Bronchial epithelial cell (primary cell): ENCODE measurements around the genes CHPF and STK11IP.

DNA sequence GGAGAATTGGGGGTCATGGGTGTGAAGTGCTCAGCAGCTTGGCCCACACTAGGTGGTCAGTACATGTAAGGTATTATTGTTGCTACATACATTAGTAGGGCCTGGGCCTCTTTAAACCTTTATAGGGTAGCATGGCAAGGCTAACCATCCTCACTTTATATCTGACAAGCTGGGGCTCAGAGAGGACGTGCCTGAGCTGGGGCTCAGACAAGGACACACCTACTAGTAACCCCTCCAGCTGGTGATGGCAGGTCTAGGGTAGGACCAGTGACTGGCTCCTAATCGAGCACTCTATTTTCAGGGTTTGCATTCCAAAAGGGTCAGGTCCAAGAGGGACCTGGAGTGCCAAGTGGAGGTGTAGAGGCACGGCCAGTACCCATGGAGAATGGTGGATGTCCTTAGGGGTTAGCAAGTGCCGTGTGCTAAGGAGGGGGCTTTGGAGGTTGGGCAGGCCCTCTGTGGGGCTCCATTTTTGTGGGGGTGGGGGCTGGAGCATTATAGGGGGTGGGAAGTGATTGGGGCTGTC, 1.3 kb upstream of the DES start:
- RRBS, 2 experiments = no CpG with 5 or more reads among the region's 4 CpGs

DNA sequence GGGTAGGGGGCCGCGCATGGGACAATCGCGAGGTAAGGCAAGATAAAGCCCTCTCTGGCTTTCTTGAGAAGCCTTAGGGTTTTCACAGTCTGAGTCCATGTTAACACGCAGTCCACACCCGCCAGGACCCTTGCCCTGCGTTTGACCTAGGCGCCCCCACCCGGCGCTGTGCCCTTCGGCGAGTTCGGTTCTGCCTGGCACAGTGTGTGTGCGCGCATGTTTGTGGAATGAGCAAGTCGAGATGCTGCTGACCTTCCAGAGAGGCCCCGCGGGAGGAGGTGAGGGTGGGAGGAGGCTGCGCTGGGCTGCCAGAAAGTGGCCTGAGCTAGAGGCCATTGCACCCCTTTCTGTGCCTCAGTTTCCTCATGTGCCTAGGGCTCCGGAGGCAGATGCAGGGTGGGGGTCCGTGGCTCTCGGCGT, 6.7 kb downstream of the SPEG start:
- RRBS, 2 experiments = 2% methylated on average over 4 of the region's 23 CpGs

GRCh38 chr2:219441737-219442646, 7.3 kb downstream of the SPEG start:
- RRBS, 2 experiments = 2% methylated on average over 47 to 48 of the region's 89 CpGs

DNA sequence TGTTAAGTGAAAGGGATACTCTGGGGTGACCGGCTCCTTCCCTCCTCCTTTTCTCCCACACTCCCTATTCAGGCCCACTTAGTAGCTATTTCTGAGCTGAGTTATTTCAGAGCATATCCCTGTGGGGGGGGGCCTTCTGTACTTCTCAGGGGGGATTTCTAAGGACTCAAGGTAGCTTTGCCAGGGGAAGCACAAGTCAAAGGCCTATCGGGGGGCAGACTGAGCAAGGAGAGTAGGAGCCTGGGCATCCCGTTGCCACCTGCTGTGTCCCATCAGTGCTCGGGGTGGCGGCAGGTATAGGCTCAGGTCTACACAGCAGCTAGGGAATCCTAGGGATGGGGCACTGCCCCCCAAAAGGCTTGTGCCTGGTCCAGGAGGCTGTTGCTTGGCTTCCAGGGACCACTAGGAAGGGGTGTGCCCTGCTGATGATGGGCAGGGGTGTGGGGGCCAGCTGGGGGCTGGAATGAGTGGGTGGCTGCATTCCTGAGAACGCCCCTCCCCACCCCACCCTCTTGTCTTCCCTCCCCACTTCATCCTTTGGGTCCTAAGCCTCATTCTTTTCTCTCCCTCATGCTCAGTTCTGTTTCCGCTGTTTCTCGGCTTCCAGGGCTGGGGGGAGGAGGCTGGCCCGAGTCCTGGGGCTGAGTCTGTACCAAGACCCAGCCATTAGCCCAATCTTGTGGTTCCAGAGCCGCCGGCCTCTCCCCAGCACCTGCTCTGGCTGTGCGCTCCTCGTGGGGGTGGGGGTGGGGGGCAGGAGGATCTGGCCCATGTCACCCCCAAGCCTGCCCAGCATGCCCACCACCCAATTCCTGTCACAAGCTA, 12.7 kb downstream of the SPEG start:
- RRBS, 2 experiments = no CpG with 5 or more reads among the region's 13 CpGs

DNA sequence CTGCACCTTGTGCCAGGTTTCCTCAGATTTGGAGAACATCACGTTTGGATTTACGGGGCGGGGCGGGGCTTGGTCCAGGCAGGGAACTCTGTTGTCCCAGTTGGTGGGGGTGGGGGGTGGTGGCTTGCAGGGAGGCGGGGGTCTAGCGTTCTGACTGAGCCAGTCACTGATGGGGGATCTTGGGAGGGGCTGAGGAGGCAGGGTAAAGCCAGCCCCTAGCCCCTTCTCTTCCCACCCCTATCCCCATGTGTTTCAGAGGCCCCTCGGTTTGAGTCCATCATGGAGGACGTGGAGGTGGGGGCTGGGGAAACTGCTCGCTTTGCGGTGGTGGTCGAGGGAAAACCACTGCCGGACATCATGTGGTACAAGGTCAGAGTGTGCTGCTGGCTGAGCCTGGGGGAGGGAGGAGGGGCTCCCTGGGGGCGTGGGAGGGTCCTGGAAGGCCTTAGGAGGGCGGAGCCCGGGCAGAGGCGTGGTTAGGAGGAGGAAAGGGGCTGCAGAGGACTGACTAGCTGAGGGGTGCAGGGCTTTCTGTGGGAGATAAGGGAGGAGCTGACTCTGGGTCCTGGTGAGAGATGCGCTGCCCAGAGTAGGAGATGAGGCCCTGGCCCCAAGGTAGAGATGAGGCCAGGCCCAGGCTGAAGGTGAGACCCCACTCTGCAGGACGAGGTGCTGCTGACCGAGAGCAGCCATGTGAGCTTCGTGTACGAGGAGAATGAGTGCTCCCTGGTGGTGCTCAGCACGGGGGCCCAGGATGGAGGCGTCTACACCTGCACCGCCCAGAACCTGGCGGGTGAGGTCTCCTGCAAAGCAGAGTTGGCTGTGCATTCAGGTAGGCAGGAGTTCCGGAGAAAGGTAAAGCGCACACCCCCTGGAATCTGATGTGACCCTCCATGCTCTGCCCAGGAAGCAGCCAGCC, 19.1 kb upstream of the SPEGNB start:
- RRBS, 2 experiments = 0% methylated on average over 1 of the region's 27 CpGs; no CpG with 5 or more reads in 1 of the 2 experiments

GRCh38 chr2:219492642-219493440, 3.1 kb upstream of the SPEGNB start:
- RRBS, 2 experiments = 54 to 57% methylated on average over 9 of the region's 25 CpGs

DNA sequence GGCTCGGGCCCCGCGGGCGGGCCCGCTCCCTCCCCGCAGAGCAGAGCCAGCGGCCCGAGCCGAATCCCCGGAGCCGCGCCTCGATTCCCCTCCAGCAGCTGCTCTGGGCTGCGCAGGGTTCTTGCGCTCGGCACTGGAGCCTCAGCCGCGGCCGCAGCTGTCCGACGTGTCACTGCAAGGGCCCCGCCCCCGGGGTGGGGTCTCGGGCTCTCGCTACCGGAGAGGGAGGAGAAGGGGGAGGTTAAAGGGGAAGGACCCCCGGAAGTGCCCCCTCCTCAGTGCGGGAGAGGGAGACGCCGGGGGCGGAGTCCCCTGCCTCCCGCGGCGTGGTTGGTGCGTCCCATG, at the start of gene CHPF:
TSS of gene CHPF (minus strand) at position 176 of the 345 bp plus-strand sequence.
- RRBS, 2 experiments = 1% methylated on average over 11 to 20 of the region's 35 CpGs

DNA sequence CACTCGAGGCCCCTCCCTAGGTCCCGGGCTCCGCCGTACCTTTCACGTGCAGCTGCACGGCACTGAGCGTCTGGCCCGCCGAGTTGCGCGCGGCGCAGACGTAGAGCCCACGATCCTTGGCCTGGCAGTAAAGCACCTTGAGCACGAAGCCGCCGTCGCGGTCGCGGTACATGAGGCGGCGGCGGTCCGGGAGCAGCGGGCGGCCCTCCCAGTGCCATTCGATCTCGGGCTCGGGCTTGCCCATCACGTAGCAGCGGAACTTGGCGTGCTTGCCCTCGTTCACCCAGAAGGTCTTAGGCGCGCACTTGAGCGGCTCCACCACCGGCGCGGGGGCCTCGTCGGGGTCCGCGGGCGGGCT, 1.2 kb downstream of the OBSL1 start:
- RRBS, 2 experiments = no CpG with 5 or more reads among the region's 46 CpGs

GRCh38 chr2:219571804-219572019, 373 bp upstream of the OBSL1 start:
- RRBS, 2 experiments = 0 to 2% methylated on average over 2 of the region's 2 CpGs

- RRBS, 2 experiments = under 1 to 4% methylated on average over 15 of the region's 71 CpGs
Measured at GRCh38 chr2:219597438-219598635, at the start of gene STK11IP. STK11IP (plus strand) TSS chr2:219597857.

- RRBS, 2 experiments = no CpG with 5 or more reads among the region's 7 CpGs
Measured at GRCh38 chr2:219629404-219630100, 2.1 kb downstream of the SLC4A3 start.

- RRBS, 2 experiments = no CpG with 5 or more reads among the region's 9 CpGs
Measured at GRCh38 chr2:220076806-220077181, 449.4 kb downstream of the SLC4A3 start.

- RRBS, 2 experiments = no CpG with 5 or more reads among the region's 1 CpG
Measured at GRCh38 chr2:220975113-220975429, 597.0 kb downstream of the EPHA4 start.

DNA sequence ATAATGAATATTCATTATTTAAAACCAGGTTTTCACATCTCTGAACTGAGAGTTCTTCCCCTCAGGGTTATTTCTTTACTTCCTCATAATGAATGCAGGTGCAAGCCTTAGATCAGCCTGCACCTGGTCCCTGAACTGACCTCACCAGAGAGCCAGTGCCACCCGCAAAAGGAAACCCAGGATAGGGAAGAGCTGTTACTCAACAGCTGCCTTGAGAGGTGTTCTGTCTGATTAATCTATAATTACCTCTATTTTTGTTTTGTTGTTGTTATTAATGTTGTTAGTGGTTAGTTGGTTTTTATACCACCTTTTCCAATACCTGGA, 368.9 kb downstream of the EPHA4 start:
- RRBS, 2 experiments = no CpG with 5 or more reads among the region's 1 CpG

- RRBS, 2 experiments = no CpG with 5 or more reads among the region's 4 CpGs
Measured at GRCh38 chr2:221482334-221482751, 89.8 kb downstream of the EPHA4 start.

- RRBS, 2 experiments = no CpG with 5 or more reads among the region's 9 CpGs
Measured at GRCh38 chr2:221517306-221518145, 54.6 kb downstream of the EPHA4 start.

DNA sequence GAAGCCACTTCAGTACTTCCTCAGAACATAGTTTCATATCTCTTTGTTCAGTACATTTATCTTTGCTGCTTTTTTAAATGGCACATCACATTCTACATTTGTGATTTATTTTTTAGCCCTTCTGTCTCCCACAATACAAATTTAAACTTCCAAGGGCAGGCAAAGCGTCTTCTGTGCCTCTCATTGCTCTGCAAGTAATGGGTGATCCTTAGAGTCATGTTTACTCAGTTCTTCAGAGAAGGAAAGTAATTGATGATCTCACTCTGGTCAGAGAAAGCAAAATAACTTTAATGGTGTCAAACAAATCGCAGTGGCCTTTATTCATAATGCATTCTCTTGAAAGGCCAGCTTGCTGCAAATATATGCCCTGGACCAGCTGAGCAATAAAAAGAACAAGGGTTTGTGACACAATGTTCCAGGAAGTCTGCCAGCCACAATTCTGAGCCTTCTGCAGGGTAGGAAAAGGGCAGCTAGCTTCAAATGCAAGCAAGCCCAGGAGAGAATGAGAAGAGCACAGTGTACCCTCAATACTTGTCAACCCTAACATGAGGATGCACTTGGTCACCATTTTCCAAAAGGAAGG, 355.8 kb downstream of the PAX3 start:
- RRBS, 2 experiments = no CpG with 5 or more reads among the region's 2 CpGs

- RRBS, 2 experiments = 0% methylated on average over 2 of the region's 44 CpGs; no CpG with 5 or more reads in 1 of the 2 experiments
Measured at GRCh38 chr2:222318117-222318804, 1.7 kb downstream of the ENSG00000288658 start.

DNA sequence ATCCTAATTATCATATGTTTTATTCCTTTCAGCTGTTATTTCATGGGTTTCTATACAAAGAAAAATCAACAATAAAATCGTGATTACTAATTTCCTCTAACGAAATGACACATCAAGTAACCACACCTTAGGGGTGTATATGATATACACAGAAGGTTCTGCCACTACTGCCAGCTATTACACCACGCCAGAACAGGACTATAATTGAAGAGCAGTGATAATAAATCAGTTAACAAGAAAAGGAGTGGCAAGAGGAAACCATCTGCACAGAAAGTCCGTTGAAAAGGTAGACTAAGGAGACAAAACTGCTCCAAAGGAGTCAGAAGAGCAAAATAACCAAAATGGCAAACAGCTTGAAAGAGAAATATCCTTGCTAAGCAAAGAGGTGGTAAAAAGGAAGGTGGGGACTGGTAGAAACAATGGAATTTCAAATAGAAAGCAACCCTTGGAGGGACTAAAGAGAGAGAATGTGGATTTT, 3.0 kb downstream of the FARSB start:
- RRBS, 2 experiments = no CpG with 5 or more reads among the region's 4 CpGs

DNA sequence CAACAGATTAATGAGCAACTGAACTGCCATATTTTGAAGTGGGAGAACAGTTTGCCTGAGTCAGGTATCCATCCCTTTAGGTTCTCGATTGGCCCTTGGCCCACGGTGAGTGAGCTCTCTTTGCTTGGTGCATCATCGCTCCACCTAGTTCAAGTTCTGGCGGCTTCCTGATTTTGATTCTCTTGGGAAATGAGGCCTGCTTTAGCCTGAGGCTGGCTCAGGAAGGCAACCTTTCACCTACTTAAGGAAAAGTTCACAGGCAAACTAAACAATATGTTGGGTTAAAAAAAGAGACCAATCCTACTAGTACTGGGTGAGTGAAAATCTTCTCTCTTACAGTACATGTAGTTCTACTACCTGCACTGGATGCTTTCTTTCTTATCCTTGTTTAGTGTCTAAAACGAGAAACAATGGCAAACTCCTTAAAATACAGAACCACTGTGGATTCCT, 935 bp upstream of the ACSL3 start:
- RRBS, 2 experiments = no CpG with 5 or more reads among the region's 5 CpGs